ENCODE results near the gene WASHC4.

GRCh38 chr12:103455377-103455864 lies 40.3 kb downstream of the C12orf42 start:
- PRO-cap, 10 experiments = no peak in any of the 10 experiments

DNA sequence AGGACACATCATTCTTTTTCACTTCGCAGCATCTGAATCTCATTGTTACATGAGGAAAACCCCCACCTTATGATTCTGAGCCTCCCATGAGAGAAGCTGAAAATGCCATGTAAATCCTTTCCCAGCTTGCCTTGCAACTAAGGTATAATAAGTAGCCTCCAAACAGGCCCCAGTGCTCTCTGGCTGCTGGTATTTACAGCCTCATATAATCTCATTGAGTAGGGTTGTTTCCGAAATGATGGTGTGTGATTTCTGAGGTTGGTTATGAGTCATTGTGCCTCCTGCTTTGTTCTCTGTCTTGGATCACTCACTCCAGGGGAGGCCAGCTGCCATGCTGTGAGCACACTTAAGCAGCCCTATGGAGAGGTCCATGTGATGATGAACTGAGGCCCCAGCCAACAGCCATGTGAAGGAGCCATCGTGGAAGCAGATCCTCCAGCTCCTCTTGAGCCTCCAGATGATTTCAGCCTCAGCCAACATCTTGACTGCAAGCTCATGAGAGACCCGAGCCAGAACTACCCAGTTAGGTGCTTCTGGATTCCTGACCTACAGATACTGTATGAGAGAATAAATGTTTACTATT lies 4.9 kb upstream of the HSP90B1 start:
- PRO-cap, 10 experiments = no peak in any of the 10 experiments

- PRO-cap, 10 experiments = no peak in any of the 10 experiments
Observed at GRCh38 chr12:103932096-103933127, 2.2 kb downstream of the HSP90B1 start.

DNA sequence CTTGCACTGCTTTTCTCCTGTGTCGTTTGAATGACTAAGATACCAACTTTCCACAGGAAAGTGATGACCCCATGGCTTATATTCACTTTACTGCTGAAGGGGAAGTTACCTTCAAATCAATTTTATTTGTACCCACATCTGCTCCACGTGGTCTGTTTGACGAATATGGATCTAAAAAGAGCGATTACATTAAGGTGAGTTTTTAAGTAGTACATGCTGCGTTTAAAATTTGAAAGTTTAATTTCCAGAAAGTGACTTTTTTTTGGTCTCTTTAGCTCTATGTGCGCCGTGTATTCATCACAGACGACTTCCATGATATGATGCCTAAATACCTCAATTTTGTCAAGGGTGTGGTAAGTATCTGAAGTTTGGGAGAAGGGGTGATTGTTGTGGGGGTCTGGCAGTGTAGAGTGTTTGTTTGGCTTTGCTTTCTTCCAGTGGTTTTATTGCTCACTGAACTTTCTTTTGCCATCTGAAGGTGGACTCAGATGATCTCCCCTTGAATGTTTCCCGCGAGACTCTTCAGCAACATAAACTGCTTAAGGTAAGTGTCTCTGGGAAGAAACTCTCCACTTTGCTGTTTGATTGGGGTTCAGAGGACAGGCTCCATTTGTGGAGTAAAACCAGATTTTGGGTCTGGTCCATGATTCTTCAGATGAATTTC lies 11.3 kb downstream of the HSP90B1 start:
- PRO-cap, 10 experiments = no peak in any of the 10 experiments

- PRO-cap, 10 experiments = no peak in any of the 10 experiments
Observed at GRCh38 chr12:103946966-103948072, 9.7 kb downstream of the UQCC6 start.

GRCh38 chr12:103964686-103965417 lies 820 bp upstream of the TDG start:
- PRO-cap, 10 experiments = peak in 1 of 10 experiments; most common plus-strand start chr12:103965052 (in 1)

DNA sequence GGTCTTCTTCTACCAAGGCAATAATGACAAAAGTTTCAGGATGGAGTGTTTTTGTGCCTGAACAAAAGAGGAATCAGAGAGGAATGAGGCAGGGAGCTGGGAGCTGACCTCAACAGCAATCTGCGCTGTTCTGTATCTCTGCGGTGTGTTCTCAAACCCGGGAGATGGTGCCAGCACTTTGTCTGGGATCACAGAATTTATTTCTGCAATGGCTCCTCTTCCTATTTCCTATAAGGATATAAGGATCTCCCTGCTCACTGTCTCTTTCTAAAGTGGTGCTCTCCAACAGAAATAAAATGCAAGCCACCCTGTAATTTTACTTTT lies 474 bp upstream of the GLT8D2 start:
- PRO-cap, 10 experiments = no peak in any of the 10 experiments

GRCh38 chr12:104318557-104319081 lies 15.1 kb downstream of the EID3 start:
- PRO-cap, 10 experiments = no peak in any of the 10 experiments

DNA sequence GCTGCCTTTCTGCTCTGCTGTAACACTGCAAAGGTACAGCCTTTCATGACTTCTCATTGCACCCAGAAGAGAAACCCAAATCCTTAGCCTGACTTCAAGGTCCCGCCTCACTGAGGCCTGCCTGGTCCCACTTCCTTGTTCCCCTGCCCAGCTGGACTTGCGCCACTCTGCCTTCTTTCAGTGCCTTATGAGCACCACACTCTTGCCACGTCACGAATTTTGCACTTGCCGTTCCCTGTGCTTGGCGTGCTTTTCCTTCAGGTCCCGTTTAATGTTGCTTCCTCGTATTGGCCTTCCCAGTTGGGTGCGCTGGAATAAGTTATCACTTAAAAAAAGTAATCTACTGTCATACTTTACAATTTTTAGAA lies 24.3 kb downstream of the CHST11 start:
- PRO-cap, 10 experiments = peak in 2 of 10 experiments; most common plus-strand start position 162 of the sequence (in 1); most common minus-strand start position 161 of the sequence (in 2)

GRCh38 chr12:104567863-104568483 lies 111.2 kb downstream of the CHST11 start:
- PRO-cap, 10 experiments = no peak in any of the 10 experiments

DNA sequence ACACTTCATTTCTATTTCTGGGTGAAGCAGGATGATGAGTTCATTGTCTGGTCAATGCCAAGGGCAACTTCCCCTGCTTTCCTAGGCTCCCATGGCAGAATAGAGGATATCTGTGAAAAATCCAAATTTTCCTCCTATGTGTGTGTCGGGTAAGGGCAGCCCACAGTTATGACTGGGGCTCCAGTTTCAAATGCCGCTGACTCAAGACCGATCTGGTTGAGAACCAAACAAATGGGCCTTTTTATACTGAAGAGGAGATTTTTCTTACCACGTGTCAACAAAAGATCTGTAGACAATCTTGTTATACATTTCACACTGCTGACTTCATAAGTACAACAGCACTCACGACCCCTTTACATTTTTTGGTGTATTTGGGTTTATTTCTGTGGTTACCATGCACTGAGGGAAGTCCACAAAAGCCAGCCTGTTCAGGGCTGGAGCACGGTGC lies 120.9 kb downstream of the CHST11 start:
- PRO-cap, 10 experiments = no peak in any of the 10 experiments

GRCh38 chr12:104607266-104607767 lies 150.6 kb downstream of the CHST11 start:
- PRO-cap, 10 experiments = no peak in any of the 10 experiments

GRCh38 chr12:104643600-104644280 lies 187.0 kb downstream of the CHST11 start:
- PRO-cap, 10 experiments = no peak in any of the 10 experiments

GRCh38 chr12:104664829-104665523 lies 208.2 kb downstream of the CHST11 start:
- PRO-cap, 10 experiments = no peak in any of the 10 experiments

DNA sequence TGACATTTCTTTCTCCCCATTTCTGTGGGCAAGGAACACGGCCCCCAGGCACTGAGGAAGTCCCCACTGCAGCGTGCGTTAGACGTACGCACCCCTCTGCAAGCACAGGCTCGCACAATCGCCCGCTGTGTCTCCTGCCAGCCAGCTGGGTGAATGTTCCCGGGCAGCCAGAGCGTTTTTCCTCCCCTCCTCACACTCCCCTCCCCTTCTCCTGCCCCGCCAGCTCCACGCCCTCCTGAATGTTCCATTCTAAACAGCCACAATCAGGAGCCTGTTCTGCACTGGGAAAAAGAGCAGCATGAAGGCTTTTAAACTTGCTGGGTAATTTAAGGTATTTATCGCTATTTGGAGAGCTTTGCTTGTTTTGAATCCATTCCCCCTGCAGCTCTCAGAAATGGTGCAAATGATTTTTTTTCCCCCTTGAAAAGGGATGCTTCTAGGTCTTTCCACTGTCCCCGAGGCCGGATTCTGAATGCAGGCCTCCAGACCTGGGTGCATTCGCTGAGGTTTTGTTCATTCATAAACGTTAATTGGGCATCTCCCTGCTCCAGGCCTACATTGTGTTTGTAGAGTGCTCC lies 212.4 kb downstream of the CHST11 start:
- PRO-cap, 10 experiments = peak in 1 of 10 experiments; most common plus-strand start position 247 of the sequence (in 1); most common minus-strand start position 155 of the sequence (in 1)

DNA sequence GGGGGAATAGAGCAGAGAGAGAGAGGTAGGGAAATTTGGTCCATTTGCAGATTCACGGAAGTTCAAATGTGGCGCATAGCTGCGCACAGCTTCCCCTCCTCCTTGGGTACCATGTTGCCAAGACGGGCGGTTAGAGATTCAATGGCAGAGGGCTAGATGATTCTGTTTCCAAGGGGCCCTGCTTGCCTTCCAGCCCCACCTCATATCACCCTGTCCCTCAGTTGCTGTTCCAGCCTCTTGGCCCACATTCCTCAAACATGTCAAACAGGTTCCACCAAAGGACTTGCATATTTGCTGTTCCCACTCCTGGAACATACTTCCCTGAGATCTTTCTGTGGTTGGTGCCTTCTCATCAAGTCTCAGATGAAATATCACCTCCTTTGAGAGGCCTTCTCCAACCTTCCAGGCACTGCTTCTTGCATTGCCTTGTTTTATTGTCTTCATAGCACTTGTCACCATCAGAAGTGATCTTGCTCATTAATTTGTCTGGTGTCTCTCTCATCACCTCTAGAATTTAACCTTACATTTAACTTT lies 221.0 kb downstream of the CHST11 start:
- PRO-cap, 10 experiments = peak in 1 of 10 experiments; most common plus-strand start position 324 of the sequence (in 1)

GRCh38 chr12:104695440-104696266 lies 238.9 kb downstream of the CHST11 start:
- PRO-cap, 10 experiments = peak in 4 of 10 experiments; most common minus-strand start chr12:104695901 (in 4)

- PRO-cap, 10 experiments = no peak in any of the 10 experiments
Observed at GRCh38 chr12:104759191-104759847, 198.8 kb downstream of the SLC41A2 start.

GRCh38 chr12:105107479-105108531 lies at the start of gene WASHC4:
Gene WASHC4 (plus strand): TSS chr12:105107731.
- PRO-cap, 10 experiments = peak in 10 of 10 experiments; most common plus-strand start chr12:105107777 (in 6); most common minus-strand start chr12:105108207 (in 10)

DNA sequence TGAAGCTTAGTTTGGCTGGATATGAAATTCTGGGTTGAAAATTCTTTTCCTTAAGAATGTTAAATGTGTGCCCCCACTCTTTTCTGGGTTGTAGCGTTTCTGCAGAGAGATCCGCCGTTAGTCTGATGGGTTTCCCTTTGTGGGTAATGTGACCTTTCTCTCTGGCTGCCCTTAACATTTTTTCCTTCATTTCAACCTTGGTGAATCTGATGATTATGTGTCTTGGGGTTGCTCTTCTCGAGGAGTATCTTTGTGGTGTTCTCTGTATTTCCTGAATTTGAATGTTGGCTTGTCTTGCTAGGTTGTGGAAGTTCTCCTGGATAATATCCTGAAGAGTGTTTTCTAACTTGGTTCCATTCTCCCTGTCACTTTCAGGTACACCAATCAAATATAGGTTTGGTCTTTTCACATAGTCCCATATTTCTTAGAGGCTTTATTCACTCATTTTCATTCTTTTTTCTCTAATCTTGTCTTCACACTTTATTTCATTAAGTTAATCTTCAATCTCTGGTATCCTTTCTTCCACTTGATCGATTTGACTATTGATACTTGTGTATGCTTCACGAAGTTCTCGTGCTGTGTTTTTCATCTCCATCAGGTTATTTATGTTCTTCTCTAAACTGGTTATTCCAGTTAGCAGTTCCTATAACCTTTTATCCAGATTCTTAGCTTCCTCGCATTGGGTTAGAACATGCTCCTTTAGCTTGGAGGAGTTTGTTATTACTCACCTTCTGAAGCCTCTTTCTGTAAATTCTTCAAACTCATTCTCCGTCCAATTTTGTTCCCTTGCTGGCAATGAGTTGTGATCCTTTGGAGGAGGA lies 52.3 kb downstream of the APPL2 start:
- PRO-cap, 10 experiments = no peak in any of the 10 experiments

All from Metastatic Breast Carcinoma in the Brain (tissue), 10 donors.